ENCODE data around the genes LRPAP1, STX18 and CYTL1.

- PRO-cap, result no peak
Observed at GRCh38 chr4:3405373-3405641, 36.5 kb upstream of the HGFAC start.

GRCh38 chr4:3531869-3532850 is at the start of gene LRPAP1:
Gene LRPAP1, minus strand, starts transcription at chr4:3532422.
- PRO-cap, result unidirectional peak, minus-strand start at chr4:3532420

DNA sequence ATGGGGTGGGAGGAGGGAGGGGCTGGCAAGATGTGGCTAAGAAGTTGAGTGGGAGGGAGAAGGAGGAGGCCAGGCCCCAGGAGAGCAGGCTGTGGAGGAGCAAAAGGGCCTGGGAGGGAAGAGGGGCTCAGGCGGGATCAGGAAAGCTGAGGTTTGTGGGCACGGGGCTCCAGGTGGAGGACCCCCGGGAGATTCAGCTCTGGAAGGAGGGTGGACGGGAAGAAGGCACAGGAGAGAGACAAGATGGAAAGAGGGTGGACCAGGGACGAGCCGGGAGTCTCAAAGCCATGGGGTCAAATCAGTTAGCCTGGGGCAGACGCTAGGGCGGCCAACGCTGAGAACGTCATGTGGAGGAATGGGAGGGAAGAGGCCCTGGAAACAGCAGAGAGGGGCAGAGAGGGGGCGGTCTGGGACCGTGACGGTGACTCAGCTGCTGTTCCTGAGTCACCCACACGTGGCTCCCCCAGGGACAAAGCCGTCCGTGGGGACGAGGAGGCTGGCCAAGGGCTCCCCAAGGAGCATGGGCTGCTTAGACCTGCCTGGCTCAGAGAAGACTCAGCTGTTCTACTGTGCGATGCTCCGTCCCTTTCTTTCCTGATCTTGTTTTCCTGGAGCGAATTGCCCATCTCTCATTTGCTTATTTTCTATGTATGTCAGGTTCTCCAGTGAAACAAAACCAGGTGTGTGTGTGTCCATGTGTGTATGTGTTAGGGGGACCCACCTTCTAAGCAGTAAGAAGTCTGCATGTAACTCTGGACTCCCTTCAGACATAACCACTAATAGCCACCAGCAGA is 108.3 kb upstream of the LRPAP1 start:
- PRO-cap, result no peak

DNA sequence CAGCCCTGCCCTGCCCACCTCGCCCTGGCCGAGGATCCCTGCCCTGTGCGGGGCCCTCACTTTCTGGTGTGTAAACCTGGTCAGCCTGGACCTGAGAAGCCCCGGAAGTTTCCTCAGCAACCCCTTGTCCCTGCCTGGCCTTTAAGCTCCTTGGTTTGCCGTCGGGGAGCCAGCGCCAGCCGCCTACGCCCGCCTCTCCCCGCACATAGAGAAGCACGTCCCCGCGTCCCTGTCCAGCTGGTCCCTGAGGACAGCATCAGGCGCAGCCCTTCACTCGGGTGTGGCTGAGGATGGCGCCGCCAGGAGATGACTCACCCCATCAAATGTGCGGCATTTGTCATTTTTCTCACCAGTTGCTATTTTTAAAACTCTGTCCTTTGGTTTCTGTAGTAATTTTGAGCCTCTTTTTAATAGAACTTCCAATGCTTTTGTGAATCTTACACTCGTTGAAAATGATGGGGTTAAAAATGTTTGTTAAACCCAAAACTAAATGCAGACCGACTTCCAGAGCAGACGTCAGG is 113.1 kb upstream of the LRPAP1 start:
- PRO-cap, result no peak

DNA sequence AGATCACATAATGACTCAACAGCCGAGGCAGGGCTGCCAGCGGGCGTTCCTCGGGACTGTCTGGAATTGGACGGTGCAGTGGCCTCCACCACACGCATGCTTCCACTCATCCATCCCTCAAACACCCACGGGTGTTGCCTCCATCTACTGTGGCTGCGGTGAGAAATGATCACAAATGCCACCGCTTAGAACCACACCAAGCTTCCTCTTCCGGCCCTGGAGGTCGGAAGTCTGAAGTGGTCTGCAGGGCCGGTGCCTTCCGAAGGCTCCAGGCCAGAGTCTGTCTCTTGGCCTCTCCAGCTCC is 6.8 kb upstream of the ADRA2C start:
- PRO-cap, result no peak

DNA sequence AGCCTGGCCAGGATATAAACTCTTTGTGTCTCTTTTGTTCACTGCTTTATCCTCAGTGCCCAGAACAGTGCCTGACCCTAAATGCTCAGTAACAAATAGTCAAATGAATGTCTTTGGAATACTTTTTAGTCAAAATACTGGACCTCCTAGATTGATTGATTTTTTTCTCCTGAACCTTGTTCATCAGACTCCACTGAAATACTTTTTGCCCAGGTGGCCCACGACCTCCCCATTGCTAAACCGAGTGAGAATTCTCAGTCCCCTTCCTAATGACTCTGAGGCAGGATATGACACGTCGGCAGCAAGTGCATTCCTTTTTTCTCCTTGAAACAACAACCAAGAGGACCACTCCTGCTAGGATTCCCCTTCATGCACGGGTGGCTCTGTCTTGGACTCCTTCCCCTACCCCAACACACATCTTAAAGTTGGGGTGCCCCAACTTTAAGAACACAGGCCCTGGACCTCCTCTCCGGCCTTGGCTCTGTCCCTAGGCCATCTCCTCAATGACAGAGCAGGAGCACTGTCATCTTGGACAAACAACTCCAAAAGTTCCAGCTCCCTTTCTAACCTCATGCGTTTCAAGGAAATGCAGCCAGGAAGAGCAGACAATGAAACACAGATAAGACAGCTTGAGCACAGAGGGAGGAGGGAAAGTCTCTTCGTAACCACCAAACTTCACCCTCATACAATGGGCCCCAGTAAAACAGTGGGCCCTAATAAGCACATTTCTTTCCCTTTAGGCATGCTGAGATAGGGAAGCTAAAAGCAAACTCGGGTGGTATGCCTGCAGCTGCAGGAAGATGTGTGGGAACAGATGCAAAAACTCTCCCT is 33.8 kb downstream of the ZBTB49 start:
- PRO-cap, result no peak

- PRO-cap, result no peak
Observed at GRCh38 chr4:4472399-4472641, 69.5 kb downstream of the STX18 start.

DNA sequence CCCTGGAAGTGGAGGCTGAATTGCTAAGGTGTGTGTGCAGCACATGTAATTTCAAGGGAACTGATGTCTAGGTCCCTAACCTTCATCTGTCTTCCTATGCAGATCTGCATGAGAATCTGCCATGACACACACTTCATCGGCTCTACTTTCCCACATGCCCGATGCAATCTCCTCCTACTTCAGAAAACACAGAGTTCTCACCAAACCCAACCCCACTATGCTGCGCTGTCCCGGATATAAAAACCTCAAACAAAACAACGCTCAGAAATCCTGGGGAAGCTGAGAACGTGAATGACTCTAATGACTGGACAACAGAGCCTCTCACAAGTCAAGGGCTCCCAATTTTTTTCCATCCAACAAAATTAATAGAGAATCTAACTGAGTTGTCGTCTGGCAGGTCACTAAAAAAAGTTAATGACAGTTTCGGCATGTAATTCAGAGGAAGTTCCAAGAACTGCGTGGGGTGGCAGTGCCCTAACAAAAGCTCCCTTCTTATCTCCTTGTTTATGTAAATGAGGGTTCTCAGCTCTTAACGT is 39.1 kb downstream of the STX18 start:
- PRO-cap, result no peak

GRCh38 chr4:4541656-4542659 is at the start of gene STX18:
Gene STX18, minus strand, starts transcription at chr4:4542048.
- PRO-cap, result bidirectional peak, plus-strand start at chr4:4542149, minus-strand start at chr4:4542048; bidirectional peak, plus-strand start at chr4:4542474, minus-strand start at chr4:4542340

GRCh38 chr4:4959234-4959619 is 60.0 kb downstream of the CYTL1 start:
- PRO-cap, result no peak

GRCh38 chr4:5019175-5019674 is at the start of gene CYTL1:
Gene CYTL1, minus strand, starts transcription at chr4:5019458.
- PRO-cap, result no peak

DNA sequence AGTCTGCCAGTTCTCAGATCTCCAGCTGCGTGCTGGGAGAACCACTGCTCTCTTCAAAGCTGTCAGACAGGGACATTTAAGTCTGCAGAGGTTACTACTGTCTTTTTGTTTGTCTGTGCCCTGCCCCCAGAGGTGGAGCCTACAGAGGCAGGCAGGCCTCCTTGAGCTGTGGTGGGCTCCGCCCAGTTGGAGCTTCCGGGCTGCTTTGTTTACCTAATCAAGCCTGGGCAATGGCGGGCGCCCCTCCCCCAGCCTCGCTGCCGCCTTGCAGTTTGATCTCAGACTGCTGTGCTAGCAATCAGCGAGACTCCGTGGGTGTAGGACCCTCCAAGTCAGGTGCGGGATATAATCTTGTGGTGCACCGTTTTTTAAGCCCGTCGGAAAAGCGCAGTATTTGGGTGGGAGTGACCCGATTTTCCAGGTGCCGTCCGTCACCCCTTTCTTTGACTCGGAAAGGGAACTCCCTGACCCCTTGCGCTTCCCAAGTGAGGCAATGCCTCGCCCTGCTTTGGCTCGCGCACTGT is 264.4 kb downstream of the EVC2 start:
- PRO-cap, result no peak

- PRO-cap, result no peak
Observed at GRCh38 chr4:5615123-5615800, 93.1 kb downstream of the EVC2 start.

- PRO-cap, result no peak
Observed at GRCh38 chr4:5783268-5783631, 72.2 kb downstream of the EVC start.

DNA sequence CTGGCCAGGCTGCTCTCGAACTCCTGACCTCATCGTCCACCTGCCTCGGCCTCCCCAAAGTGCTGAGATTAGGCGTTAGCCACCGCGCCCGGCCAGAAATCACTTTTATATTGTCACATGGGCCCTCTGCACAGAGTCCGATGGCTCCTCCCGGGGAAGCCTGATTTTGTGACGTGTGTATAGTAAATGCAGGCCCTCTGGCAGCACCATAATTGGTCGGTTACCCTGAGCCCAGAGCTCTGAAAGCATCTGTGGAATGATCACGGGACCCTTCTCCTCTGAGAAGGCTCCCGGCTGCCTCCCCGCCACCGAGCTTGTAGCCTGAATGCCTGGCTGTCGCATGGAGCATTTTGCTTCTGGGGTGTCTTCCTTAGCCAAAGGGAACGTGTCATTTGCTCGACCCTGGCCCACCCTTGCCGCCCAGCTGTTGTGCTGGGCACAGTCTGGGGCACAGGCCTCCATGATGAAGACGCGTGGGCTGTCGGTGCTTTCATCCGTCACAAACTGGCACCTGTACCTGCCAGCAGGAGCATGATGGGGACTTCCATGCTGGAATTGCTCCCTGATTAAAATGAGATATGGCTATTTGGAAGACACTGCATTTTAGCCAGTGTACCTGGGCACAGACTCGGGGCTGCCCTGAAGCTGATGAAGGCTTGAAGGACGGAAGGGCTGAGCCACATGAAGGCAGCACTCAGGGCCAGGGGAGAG is 79.3 kb downstream of the CRMP1 start:
- PRO-cap, result no peak

GRCh38 chr4:5825376-5825834 is 67.5 kb downstream of the CRMP1 start:
- PRO-cap, result no peak

GRCh38 chr4:6172657-6172940 is 27.8 kb downstream of the JAKMIP1 start:
- PRO-cap, result no peak

- PRO-cap, result no peak
Observed at GRCh38 chr4:6200873-6201351, 563 bp upstream of the JAKMIP1 start.

DNA sequence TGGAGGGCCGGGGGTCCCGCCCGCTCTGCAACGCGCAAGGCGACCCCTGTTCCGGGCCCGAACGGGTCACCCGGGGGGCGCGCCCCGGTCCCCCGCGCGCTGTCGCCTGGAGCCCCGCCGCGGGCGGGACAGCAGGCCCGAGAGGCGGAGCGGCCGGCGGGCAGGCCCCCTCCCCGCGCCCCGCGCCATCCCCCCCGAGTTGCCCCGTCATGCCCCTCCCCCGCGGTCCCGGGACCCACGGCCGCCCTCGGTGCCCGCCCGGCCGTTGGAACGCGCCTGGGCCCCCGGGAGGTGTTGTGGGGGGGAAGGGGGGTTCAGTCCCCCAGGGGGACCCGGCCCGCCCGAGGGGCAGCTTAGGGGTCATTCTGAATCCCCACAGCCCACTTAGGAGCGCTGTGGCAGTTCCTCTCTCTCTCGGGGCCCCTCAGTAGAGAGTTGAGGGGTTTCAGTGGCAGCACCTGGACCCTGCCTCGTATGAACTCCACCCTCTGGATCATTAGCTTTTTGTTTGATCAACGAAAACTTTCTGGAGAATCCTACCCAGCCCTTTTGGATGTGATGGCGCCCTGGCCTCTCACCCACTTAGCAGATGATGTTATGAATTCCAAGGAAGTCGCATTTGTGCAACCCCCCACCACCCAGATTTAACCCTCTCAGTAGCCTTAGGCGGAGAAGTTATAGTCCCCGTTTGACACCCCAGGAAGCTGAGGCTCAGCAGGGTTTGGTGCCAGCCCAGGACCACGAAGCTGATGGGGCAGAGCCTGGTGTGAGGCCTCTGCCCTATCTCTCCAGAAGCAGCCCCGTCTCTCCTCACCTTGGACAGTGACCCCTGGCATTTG is 738 bp downstream of the WFS1 start:
- PRO-cap, result unidirectional peak, minus-strand start at position 584 of the sequence

GRCh38 chr4:6471405-6472395 is 714 bp downstream of the PPP2R2C start:
- PRO-cap, result no peak